ENCODE measurements around the genes NAPG and LDLRAD4.

DNA sequence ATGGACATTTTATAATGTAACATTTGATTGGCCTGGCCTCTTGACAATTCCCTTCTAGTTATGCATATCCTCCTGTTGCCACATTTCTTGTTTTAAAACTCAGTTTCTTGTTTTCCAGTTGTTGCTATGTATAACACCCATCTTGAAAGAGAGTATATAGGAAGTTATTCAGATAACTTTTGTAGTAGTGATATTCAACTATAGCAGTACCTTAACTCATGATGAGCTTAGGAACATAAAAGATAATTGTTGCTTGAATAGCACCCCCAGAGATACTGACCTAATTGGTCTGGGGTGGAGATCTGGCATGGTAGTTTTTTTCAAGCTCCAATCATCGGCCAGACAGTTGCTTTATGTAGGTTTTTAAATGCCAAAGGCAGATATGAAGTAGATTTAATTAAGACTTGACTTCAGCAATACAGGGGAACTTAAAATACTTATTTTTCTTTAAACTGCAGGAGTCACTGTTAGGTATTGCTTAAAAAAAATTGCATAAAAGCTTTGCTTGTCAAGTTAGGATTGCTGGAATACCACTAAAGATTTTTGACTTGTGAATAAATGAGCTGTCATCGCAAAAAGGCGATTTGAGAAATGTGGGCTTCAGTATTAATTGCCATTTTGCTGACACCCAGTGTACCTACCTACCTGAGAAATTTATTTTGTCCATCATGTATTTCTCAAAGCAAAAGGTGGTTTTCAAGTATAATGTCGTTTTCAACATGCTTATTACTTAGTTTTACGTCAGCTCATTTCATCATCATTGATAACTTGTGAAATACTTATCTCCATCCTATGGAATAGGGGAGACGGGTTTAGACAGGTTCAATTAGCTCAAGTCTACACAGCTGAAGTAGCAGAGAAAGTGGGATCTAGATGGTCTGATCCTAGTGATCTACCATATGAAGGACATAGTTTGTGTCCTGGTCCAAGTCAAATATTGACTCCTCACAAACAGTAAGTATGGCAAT is 44.8 kb downstream of the VAPA start:
- PRO-cap: no peak
- RAMPAGE, long total RNA, 2 experiments: no peak in any of the 2 experiments

- PRO-cap: no peak
- RAMPAGE, long total RNA, 2 experiments: no peak in any of the 2 experiments
Observed at GRCh38 chr18:9960643-9961941, 47.3 kb downstream of the VAPA start.

GRCh38 chr18:10035399-10035881 is 121.6 kb downstream of the VAPA start:
- PRO-cap: no peak
- RAMPAGE, long total RNA, 2 experiments: no peak in any of the 2 experiments

DNA sequence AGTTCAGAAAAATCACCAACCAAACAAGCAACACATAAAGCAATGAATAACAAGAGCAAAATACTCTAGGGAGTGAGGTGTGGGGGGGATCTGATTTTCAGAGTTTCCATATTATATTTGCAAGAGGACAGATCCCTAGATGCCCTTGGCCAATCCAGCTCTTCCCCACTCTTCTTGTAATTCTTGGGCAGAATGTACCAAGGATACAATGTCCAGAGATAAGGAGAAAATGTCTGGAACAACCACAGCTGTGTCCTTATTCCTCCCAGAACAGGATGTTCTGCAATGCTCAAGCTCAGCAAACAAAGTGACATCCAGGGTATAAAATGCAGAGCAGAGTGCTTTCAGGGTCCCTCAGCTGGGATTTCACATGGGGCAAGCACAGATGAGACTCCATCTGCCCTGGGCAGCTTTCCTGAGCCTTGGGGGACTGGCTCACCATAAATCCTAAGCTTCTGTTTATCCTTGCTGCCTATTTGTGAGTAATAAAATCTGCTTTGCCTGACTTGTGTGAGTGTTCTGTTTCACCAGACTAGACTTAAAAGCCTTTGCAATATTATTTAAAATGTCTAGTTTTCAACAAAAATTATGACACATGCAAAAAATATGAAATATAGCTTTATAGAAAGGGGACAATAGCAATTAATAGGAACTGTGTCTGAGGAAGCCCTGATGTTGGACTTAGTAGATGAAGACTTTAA is 127.4 kb downstream of the VAPA start:
- PRO-cap: no peak
- RAMPAGE, long total RNA, 2 experiments: no peak in any of the 2 experiments

DNA sequence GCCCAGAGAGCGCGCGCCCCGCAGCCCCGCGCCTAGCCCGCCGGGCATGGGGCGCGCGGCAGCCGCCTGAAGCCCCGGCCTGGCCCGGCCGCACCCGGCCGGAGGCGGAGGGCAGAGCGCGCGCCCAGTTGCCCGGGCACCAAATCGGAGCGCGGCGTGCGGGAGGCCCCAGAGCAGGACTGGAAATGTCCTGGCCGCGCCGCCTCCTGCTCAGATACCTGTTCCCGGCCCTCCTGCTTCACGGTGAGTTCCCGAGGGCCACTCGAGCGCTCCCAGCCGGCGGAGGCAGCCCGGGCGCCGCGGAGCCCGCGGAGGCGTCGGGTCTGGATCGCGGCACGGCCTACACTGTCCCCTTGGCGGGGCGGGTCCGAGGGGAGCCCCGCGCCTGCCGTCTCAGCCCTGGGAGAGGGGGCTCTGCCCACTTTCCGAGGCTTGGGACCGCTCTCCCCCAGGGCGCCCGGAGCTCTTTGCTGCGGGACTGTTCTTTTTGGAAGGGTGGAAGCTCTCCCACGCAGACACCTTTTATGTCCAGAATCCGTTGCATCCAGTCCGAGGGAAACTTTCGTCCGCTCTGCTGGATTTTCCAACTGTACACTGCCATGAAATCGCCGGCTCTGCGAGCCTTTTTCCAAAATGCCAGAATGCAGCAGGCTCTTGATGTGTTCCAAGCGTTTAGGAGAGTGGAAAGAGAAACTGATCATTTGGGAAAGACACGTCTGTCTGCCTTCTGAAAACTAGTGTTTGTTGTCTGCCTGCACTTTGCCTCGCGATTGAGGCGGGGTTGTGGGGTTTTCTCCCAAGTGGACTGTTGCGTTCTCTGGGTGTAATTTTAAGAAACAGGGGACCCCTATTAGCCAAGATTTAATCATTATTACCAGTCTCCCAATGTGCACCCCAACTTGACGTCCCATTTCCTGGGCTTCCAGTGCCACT is 628 bp downstream of the APCDD1 start:
- PRO-cap: bidirectional peak, plus-strand start at position 213 of the sequence, minus-strand start at position 216 of the sequence; bidirectional peak, plus-strand start at position 300 of the sequence, minus-strand start at position 339 of the sequence
- RAMPAGE, long total RNA, 2 experiments: start-site peak on the minus strand in 1 of 2 experiments, centred at position 336 of the sequence, 15 reads per replicate

- PRO-cap: no peak
- RAMPAGE, long total RNA, 2 experiments: no peak in any of the 2 experiments
Observed at GRCh38 chr18:10518371-10519230, 7.2 kb upstream of the NAPG start.

- PRO-cap: bidirectional peak, plus-strand start at chr18:10526080, minus-strand start at chr18:10525976
- RAMPAGE, long total RNA, 2 experiments: start-site peak on the plus strand in 2 of 2 experiments, at chr18:10526027-10526099 at its widest, 226 to 329 reads per replicate
Observed at GRCh38 chr18:10525602-10526802, at the start of gene NAPG. Gene NAPG (plus strand): TSS chr18:10526027.

DNA sequence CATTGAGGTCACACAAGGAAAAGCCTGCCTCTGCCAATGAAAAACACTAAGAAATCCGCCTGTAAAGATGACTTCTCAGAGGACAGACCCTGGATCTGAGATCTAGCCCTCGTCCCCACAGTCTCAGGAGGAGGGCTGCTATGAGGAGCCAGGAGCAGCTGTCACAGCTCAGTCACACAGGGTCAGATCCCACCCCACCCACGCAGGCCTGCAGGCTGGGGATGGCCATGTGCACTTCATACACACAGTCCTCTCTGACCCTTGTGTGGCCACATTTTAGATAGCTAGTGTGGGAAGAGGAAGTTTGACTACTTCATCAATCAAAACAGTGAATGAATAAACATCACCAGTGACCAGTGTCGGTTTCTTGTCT is 107.2 kb downstream of the PIEZO2 start:
- PRO-cap: no peak
- RAMPAGE, long total RNA, 2 experiments: no peak in any of the 2 experiments

DNA sequence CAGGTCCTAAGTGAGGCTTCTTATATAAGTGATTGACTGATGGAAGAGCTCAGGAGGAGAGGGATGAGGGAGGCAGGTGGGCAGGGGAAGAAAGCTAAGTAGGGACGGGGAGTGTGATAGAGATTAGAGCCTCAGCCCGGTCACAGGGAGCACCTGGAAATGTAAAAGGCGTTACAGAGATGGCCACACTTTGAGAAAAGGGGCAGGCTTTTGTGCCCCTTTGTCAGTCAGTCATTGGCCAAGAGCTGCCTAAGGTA is 12.2 kb upstream of the PIEZO2 start:
- PRO-cap: no peak
- RAMPAGE, long total RNA, 2 experiments: no peak in any of the 2 experiments

- PRO-cap: no peak
- RAMPAGE, long total RNA, 2 experiments: no peak in any of the 2 experiments
Observed at GRCh38 chr18:11946761-11947023, 34.6 kb upstream of the IMPA2 start.

- PRO-cap: unidirectional peak, minus-strand start at chr18:11984320
- RAMPAGE, long total RNA, 2 experiments: no peak in any of the 2 experiments
Observed at GRCh38 chr18:11984163-11984641, 2.9 kb downstream of the IMPA2 start.

- PRO-cap: bidirectional peak, plus-strand start at chr18:11994661, minus-strand start at chr18:11994438
- RAMPAGE, long total RNA, 2 experiments: no peak in any of the 2 experiments
Observed at GRCh38 chr18:11994223-11995490, 13.3 kb downstream of the IMPA2 start.

GRCh38 chr18:11998902-11999549 is 17.7 kb downstream of the IMPA2 start:
- PRO-cap: no peak
- RAMPAGE, long total RNA, 2 experiments: no peak in any of the 2 experiments

- PRO-cap: no peak
- RAMPAGE, long total RNA, 2 experiments: start-site peak on the plus strand in 1 of 2 experiments, at chr18:12254701-12254766 at its widest, 7 reads per replicate
Observed at GRCh38 chr18:12254521-12254930, 365 bp downstream of the CIDEA start.

GRCh38 chr18:12312912-12313557 is 5.0 kb downstream of the TUBB6 start:
- PRO-cap: no peak
- RAMPAGE, long total RNA, 2 experiments: no peak in any of the 2 experiments

DNA sequence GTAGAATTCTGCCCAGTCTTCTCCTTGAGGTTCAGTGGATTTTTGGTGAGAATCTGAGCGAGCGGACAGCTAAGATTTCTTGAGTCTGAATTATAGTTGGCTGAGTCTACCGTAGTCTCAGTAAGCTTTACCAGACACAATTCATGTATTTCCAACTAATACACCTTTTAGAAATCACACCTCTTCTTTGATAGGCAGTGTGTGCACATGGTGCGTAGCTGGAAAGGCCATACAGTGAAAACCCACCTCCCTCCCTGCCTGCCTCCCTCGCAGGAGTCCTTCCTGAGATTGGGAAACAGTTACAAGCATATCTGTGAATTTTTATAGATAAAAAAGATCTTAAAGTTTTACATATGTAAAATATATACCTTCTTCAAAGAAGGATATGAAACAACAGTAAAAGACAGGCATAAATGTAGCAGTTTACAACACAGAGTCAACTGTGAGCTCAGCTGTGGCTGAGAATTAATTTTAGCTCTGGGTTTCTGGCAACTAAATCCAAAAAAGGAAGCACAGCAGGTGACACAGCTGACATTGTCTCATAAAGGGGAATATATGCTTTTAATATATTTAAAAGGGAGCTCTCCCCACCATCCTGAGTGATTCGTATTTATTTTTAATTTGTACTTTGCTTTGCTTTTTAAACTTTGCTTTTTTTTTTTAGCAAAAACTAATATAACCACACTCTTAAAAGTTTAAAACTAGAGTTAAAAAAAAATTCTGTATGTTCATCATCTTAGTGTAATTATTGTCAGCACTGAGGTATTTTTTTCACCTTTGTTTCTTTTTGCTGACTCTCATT is 6.5 kb downstream of the TUBB6 start:
- PRO-cap: no peak
- RAMPAGE, long total RNA, 2 experiments: no peak in any of the 2 experiments

GRCh38 chr18:12366861-12367679 is 10.0 kb downstream of the AFG3L2 start:
- PRO-cap: no peak
- RAMPAGE, long total RNA, 2 experiments: start-site peak on the minus strand in 1 of 2 experiments, at chr18:12367295-12367360 at its widest, 15 reads per replicate

GRCh38 chr18:12652909-12653380 is 5.0 kb downstream of the SPIRE1 start:
- PRO-cap: no peak
- RAMPAGE, long total RNA, 2 experiments: no peak in any of the 2 experiments

DNA sequence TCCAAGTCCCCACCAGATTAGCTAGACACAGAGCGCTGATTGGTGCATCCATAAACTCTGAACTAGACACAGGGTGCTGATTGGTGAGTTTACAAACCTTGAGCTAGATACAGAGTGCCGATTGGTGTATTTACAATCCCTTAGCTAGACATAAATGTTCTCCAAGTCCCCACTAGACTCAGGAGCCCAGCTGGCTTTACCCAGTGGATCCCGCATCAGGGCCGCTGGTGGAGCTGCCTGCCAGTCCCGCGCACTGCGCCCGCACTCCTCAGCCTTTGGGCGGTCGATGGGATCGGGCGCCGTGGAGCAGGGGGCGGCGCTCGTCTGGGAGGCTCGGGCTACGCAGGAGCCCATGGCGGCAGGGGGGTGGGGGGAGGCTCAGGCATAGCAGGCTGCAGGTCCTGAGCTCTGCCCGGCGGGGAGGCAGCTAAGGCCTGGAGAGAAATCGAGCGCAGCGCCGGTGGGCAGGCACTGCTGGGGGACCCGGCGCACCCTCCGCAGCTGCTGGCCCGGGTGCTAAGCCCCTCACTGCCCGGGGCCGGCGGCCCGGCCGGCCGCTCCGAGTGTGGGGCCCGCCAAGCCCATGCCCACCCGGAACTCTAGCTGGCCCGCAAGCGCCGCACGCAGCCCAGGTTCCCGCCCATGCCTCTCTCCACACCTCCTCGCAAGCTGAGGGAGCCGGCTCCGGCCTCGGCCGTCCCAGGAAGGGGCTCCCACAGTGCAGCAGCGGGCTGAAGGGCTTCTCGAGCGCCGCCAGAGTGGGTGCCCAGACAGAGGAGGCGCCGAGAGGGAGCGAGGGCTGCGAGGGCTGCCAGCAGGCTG is 74.0 kb downstream of the PSMG2 start:
- PRO-cap: unidirectional peak, plus-strand start at position 361 of the sequence
- RAMPAGE, long total RNA, 2 experiments: no peak in any of the 2 experiments

DNA sequence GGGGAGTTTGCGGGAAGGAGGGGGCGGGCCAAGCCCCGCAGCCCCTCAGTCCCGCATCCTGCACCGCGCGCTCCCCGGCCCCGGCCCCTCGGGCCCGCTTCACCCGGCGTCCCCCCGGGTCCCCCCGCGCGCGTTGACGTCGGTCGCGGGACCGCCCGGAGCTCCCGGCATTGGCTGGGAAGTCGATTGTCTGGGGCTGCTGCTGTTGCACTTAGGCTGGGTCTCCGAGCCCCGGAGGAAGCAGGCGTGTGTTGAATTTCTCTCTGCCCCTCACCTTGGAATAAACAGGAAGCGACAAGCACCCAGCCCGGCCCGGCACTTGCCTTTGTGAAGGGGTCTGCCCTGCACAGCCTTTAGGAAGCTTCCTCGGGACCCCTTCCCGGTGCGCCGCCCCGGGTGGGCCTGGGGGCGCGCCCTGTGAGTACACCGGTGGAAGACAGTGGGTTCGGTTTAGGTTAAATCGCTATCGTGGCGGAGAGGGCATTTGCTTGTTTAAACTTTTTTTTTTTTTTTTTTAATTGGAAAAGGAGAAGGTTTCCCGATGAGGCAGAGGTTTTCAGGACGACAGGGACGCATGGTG is at the start of gene LDLRAD4:
Gene LDLRAD4, plus strand, starts transcription at position 189 of the 580 bp plus-strand sequence.
- PRO-cap: bidirectional peak, plus-strand start at position 189 of the sequence, minus-strand start at position 90 of the sequence
- RAMPAGE, long total RNA, 2 experiments: no peak in any of the 2 experiments

Data from lower leg skin (tissue), 2 donors.